ENCODE results near the gene NAAA.

GRCh38 chr4:75841688-75842482 is 60.4 kb downstream of the PPEF2 start:
- PRO-cap = no peak
- RAMPAGE, long total RNA = no peak

GRCh38 chr4:75940707-75941464 is at the start of gene NAAA:
TSS of gene NAAA (minus strand) at chr4:75941013.
- PRO-cap = bidirectional peak, plus-strand start at chr4:75940785, minus-strand start at chr4:75940789
- RAMPAGE, long total RNA = no peak

DNA sequence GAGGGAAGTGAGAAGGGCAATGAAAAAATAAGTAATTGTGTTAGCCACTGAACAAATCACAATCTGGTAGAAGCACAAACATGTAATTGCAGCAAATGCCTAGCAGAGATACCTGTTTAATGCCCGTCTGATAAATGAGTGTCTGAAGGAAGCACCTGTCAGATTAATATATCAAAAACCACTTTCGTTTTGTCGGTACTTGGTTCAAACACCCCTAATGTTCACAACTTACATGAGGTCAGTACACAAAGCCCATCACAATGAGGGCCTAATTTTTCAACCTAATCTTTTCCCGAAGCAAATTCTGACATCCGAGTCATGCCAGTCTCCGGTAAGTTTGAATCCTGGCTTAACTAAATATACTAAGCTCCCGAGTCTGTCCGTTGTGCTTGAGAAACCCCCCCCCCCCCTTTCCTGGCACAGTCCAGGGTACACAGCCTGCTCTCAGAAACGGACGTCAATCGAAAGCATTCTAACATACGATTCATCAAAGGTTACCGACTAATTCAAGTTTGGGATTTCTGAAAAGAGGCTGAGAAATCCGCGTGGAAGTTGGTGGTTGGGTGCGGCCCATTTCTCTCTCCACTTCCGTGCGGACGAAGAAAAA is 764 bp downstream of the SDAD1 start:
- PRO-cap = no peak
- RAMPAGE, long total RNA = no peak

- PRO-cap = no peak
- RAMPAGE, long total RNA = no peak
Observed at GRCh38 chr4:76199609-76200185, 13.9 kb downstream of the SCARB2 start.

GRCh38 chr4:76216869-76217829 is 3.5 kb upstream of the SCARB2 start:
- PRO-cap = no peak
- RAMPAGE, long total RNA = no peak

GRCh38 chr4:76235930-76236098 is 15.7 kb upstream of the FAM47E start:
- PRO-cap = no peak
- RAMPAGE, long total RNA = no peak

DNA sequence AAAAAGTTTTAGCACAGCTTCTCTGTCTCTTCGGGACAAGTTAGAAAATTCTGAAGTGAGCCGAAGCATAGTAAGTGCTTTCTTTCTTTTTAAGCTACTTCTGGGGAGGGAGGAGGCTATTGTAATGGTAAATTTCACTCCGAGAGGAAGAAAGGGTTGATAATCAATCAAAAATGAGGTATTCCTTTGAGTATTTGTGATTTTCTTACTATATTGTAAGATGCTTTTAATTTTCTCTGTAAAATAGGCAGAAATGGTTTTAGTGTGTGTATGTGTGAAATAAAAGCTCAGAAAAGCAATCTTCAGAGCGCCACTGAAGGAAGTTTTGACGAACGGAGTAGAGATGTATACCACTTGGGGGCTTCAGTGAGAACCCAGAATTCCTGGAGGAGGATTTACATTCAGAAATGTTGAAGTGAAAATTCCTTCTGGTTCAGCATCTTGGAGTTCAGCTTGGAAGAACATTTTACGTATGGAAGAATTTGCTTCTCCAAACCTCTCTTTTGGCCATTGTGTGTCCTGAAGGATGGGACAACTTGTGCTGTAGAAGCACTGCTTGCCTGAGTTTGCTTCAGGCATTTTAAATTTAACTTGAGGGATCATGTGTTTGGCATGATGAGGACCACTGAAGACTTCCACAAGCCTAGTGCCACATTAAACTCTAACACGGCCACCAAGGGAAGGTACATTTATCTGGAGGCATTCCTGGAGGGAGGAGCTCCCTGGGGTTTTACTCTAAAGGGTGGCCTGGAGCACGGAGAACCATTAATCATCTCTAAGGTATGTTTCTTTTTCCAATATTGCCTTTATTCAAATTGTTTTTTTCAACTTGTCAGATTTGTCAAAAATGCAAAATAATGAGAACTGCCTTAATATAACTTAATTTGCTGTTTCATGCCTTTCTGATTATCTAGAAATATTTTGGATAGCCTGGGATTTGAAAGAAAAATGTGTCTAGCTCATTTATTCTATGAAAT is 700 bp downstream of the SHROOM3 start:
- PRO-cap = no peak
- RAMPAGE, long total RNA = no peak

DNA sequence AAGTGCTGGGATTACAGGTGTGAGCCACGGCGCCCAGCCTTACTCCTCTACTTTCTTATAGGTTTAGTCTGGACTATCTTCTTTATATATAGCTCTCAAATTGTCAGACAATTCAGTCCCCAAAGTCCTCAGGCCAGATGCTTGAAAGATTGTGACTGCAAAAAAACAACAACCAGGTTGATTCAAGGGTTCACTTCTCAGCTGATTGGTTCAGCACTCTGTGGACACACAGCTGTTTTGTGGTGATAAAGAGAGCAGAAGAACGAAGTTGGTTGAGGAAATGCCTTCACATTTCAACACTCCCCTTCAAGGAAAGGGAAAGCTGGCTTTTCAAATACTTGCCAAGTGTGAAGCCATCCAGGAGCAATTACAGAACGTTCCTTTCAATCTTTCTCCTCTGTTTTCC is 166.7 kb downstream of the SHROOM3 start:
- PRO-cap = no peak
- RAMPAGE, long total RNA = no peak

DNA sequence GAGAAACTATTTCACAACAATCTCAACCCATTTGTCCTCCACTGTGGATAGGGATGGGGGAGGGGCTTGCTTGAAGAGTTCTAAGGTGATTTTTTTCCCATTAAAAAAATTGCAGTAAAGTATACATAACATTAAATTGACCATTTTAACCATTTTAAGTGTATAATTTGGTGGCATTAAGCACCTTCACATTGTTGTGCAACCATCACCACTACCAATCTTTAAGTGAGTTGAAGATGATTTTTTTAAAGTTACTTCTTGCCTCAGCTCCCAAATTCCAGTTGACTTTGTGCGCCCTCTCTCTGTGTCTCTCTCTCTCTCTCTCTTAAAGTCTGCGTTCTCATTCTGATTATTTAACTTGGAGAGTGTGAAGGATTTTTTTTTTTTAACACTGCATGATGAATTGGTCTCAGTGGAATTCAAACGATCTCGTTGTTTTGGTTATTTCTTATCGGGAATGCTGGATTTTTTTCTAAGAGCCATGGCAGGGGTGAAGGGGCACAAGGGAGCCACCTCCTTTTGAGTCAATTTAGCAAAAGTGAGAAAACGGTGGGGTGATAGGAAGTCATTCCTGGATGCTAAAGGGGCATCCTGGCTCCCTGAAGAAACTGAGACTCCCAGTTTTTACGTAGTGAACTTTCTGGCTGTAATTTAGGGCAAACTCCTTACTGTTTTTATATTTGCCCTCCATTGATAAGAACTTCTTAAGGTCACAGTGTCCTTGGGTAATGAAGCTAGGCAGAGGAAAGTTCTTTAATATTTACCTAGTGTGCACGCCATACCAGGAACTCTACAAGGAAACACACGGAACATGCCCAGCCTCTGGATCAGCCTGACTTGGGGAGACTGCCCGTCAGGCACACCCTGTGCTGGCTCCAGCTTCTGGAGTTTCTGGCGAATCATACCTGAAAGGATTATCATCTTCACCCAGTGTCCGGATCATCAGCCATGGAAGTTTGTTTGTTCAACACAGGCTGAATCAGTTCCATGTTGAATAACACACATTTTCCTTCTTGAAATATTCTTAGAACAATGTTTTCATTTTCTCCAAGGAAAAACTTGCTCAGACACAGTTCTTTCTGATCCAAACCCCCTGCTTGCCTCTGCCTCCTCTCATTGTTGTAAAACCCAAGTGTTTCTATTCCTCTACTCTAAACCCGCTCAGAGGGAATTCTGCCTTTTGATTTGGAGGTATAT is 176.3 kb downstream of the SHROOM3 start:
- PRO-cap = no peak
- RAMPAGE, long total RNA = no peak

- PRO-cap = no peak
- RAMPAGE, long total RNA = no peak
Observed at GRCh38 chr4:76623244-76623618, 188.2 kb downstream of the SHROOM3 start.

GRCh38 chr4:76631532-76632166 is 196.6 kb downstream of the SHROOM3 start:
- PRO-cap = no peak
- RAMPAGE, long total RNA = no peak

DNA sequence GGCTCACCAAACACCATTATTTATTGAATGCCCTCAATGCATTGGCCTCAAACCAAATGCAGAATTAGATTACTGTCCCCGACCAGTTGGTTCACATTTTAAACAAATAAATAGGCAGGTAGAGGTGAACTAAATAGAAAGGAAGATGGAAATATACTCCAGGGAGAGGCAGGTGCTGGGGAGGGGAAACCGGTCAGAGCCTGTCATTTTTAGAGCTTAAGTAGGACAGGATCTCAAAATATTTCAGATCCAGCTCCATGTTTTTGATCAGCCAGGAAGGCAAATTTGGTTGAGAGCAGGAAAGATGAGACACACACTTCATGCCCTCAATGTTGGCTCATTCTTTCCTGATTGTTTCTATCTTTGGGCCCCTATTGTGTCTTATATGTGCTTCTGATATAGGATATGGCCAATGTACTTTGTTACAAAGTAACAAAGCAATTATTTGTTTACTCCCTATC is 206.7 kb downstream of the SHROOM3 start:
- PRO-cap = no peak
- RAMPAGE, long total RNA = no peak

GRCh38 chr4:76689891-76690250 is 208.1 kb downstream of the SOWAHB start:
- PRO-cap = no peak
- RAMPAGE, long total RNA = no peak

GRCh38 chr4:76695896-76696612 is 201.9 kb downstream of the SOWAHB start:
- PRO-cap = no peak
- RAMPAGE, long total RNA = no peak

DNA sequence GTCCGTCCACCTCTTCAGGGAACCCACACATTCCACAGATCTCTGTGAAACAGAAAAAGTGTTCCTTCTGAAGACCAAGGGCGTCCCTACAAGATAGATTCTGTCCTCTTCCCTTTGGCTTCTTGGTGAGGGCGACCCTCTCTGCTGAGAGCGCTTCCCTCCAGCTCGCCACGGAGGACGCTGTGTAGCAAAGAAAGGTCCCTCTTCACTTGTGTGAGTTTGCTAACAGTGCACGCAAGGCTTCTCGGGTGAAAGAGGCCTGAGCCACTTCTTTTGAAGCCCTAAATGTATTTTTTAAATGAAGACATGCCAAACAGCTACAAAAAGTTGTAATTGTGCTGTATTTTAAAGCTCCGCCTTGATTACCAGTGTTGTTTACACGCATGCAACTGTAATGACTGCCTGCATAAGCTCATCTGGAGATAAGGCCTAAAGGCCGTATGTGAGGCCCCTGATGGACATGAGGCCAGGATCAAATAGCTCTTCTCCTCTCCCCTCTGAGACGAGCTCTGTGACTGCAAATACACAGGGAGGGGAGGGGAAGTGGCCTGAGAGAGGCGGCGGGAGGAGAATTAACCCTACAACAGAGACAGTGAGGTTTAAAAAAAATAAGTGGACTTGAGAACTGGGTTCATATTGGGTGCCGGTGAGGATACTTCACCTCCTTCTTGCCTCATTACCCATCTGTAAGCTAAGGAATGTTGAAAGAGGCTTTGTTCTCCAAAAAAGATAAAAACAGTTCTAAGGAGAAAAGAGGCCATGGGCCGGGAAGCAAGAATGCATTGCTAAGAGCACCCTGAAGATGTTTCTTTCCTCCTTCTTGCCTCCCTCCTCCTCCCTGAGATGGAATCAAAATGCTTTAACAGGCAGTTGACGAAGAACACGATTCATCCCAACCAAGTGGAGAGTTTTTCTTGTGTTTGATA is 95.4 kb downstream of the SOWAHB start:
- PRO-cap = no peak
- RAMPAGE, long total RNA = no peak

- PRO-cap = no peak
- RAMPAGE, long total RNA = no peak
Observed at GRCh38 chr4:76812124-76812568, 85.8 kb downstream of the SOWAHB start.

DNA sequence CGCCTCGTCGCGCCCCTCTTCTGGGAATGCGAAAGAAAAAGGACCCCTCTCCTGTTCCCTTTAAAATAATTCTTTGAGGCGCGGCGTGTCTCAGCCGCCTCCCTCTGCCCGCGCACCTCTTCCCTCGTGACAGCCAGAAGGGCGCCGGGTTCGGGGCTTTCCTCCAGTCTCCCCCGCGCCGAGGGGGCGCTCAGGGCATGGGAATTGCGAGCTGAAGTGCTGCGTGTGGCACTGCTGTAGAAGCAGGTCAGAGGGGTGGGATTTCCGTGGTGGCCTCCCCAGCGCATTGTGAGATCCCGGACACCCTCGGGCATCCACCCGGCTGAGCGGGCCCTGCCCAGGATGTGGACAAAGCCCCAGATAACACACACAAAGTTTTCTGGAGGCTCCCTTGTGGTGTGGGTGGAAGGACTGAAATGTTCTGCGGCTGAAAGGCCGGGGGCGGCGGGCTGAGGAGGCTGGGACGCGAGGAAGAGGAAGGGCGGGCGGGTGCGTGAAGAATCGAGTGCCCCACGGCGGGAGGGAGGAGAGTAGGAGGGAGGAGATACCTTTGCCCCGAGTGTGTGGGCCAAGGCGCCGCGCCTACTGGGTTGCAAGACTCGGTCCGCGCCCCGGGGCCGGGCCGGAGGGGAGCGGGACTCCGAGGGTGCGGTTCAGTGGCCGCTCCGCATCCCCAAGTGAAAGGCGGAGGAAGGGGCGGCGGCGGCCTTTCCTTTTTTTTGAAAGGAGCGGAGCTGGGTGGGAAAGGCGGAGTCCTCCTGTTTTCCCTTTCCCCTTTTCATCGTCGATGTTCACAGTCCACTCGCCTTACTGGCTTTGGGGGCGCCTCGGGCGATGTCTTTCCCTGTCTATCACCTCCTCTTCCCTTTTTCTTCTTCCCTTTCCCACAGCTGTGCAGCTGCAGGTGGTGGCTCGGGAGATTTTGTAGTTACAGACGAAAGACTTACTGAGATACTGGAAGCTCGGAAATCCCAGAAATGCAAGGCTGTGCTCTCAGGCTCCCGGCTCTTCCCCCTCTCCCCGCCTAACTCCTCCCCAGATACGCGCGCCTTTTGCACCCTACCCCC is 917 bp downstream of the SEPTIN11 start:
- PRO-cap = no peak
- RAMPAGE, long total RNA = no peak

- PRO-cap = no peak
- RAMPAGE, long total RNA = no peak
Observed at GRCh38 chr4:76964202-76964426, 14.6 kb downstream of the SEPTIN11 start.

DNA sequence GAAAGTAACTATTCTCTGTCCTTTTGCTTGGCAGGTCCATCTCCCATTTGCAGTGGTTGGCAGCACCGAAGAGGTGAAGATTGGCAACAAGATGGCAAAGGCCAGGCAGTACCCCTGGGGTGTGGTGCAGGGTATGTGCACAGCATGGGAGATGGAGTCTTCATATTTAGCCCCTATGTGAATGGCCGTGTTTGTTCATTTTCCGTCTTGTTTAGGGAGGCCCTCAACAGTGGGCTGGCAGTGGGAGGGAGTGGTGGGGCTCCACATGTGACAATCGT is 56.7 kb downstream of the CCNI start:
- PRO-cap = no peak
- RAMPAGE, long total RNA = no peak

GRCh38 chr4:77047346-77048356 is 28.1 kb downstream of the CCNI start:
- PRO-cap = no peak
- RAMPAGE, long total RNA = no peak

Data from Karpas-422 (cell line).